Vermiform appendix (tissue), 1 donor: ENCODE data around the gene DCPS.

DNA sequence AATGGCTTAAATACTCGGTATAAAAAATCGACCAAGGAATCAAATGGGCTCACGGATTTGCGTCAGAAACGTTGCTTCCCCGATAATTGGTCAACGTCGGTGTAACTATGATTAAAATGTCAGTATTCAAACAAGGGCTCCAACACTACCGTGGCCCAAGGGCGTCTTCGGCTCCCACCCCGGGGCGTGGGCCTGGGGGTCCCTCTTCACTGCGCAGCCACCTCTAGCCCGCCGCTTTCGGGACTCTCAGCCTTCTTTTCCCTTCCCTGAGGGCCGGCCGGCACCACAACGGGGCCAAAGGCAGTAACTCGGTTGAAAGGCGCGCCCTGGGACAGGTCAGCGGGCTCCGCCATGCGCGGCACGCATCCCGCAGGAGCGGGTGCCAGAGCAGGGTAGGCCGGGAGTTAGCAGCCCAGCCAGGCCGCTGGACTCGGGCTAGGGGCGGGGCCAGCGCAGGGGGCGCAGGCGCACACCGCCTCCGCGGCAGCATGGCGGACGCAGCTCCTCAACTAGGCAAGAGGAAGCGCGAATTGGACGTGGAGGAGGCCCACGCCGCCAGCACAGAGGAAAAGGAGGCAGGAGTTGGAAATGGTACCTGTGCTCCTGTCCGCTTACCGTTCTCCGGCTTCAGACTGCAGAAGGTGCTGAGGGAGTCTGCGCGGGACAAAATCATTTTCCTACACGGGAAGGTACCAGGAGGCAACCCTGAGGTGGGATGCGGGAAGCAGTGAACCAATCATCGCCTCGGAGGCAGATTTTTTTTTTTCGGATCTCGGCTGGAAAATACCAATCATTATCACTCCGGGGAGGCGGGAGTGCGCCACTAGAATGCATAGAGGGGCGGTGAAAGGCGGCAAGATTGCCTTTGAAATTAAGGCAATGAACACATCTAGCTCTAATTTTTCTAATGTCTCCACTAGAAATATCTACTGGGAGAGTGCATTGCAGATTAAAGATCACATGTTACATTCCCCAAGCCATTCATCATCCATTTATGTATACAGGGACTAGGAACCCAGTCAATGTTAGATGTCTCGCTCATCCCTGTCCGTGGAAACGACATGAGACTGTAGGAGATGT, at the start of gene DCPS:
TSS of gene DCPS (plus strand) at position 468 of the 1,080 bp plus-strand sequence.
- PRO-cap = bidirectional peak, plus-strand start at position 516 of the sequence, minus-strand start at position 381 of the sequence

DNA sequence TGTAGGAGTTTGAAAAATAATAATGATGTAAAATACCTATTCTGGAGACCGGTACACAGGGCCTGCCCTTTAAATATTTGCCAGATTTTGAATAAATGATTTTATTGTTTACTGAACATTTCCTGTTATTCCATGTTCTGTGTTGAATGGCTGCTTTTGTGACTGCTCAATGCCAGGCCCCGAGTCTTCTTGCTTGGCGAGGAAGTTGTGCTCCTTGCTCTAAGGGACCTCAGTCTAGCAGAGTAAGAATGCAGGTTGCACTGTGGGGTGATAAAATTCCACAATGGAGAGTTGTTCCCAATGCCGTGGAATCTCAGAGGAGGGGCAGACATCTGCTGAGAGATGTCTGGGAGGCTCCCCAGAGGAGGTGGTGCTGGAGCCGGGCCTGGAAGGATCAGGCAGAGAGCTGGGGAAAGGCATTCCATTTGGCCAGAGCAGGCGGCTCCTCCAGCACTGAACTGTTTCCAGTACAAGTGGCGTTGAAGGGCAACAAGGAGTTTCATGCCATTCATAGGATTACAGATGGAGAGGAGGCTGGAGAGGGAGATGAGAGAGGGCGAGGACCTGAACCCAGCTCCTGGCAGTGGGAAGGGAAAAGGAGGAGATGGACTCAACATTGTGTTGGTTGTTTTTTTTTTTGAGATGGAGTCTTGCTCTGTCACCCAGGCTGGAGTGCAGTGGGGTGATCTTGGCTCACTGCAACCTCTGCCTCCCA, 55.2 kb downstream of the ST3GAL4 start:
- PRO-cap = no peak

- PRO-cap = no peak
Observed at GRCh38 chr11:126474927-126475503, 119.5 kb downstream of the ST3GAL4 start.

GRCh38 chr11:127758099-127758450, 757.5 kb upstream of the KIRREL3 start:
- PRO-cap = no peak

GRCh38 chr11:128291879-128292390, 295.4 kb downstream of the ETS1 start:
- PRO-cap = bidirectional peak, plus-strand start at chr11:128292067, minus-strand start at chr11:128292108; unidirectional peak, minus-strand start at chr11:128292237

- PRO-cap = bidirectional peak, plus-strand start at chr11:128302831, minus-strand start at chr11:128302582; unidirectional peak, plus-strand start at chr11:128303097
Observed at GRCh38 chr11:128302299-128303274, 284.8 kb downstream of the ETS1 start.

GRCh38 chr11:128462765-128463888, 124.2 kb downstream of the ETS1 start:
- PRO-cap = unidirectional peak, plus-strand start at chr11:128463085; bidirectional peak, plus-strand start at chr11:128463672, minus-strand start at chr11:128463461

- PRO-cap = bidirectional peak, plus-strand start at chr11:128521823, minus-strand start at chr11:128521812
Observed at GRCh38 chr11:128521629-128522071, 65.7 kb downstream of the ETS1 start.

- PRO-cap = no peak
Observed at GRCh38 chr11:128523498-128524157, 63.7 kb downstream of the ETS1 start.

- PRO-cap = no peak
Observed at GRCh38 chr11:128538345-128538730, 49.0 kb downstream of the ETS1 start.

- PRO-cap = unidirectional peak, minus-strand start at chr11:128625547
Observed at GRCh38 chr11:128625387-128625866, 38.1 kb upstream of the ETS1 start.

DNA sequence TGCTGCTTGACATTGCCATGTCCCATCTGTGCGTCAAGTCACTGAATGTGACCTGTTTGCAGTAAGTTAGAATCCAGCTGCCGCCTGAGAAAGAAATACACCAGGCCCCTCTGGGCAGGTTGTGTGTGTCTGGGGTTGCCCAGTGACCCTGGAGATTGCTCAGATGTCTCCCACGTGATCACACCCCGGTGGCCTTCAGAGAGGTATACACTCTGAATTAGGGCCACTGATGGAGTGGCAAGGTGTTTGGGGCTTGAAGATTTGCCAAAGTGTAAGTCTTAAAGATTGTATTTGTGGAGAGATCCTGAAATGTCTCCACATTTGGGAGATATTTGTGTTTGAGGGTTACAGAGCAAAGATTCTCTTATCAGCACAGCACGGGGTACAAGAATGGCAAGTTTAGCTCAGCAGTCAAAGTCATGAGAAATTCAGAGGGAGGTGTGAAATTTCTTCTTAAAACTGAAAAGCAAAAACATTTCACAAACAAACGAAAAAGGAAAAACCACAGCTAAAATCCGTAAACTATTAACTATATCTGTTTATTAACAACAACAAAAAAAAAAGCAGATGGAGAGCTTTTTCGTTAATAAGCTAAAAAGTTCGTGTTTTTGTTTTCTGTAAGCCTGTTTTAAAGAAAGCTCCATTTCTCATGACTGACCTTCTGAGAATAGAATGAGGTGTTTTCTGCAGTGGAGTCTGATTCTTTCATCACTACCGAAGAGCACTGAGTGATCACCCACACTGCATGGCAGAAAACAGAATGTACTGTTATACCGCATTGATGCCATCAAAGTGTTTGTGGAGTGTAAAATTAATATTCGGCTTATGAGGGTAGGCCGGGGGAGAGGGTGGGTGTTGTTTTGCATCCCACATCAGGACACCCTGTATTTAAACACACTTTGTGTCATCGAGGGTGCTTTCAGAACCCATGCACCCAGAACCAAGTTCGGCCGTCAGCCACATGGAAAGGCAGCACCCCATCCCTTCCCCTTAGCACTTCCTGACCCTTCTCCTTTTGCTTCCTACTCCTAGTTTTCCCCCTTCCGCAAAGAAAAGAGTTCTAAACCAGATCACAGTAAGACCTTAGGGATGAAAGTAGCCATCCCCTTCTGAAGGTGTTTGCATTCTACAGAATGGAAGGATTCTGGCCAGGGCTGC, 41.1 kb upstream of the ETS1 start:
- PRO-cap = unidirectional peak, minus-strand start at position 392 of the sequence; bidirectional peak, plus-strand start at position 916 of the sequence, minus-strand start at position 743 of the sequence

- PRO-cap = no peak
Observed at GRCh38 chr11:128685921-128686694, 7.8 kb upstream of the FLI1 start.

- PRO-cap = no peak
Observed at GRCh38 chr11:128691926-128692327, 1.9 kb upstream of the FLI1 start.

GRCh38 chr11:128694476-128695532, 932 bp downstream of the FLI1 start:
- PRO-cap = bidirectional peak, plus-strand start at chr11:128694687, minus-strand start at chr11:128694637

DNA sequence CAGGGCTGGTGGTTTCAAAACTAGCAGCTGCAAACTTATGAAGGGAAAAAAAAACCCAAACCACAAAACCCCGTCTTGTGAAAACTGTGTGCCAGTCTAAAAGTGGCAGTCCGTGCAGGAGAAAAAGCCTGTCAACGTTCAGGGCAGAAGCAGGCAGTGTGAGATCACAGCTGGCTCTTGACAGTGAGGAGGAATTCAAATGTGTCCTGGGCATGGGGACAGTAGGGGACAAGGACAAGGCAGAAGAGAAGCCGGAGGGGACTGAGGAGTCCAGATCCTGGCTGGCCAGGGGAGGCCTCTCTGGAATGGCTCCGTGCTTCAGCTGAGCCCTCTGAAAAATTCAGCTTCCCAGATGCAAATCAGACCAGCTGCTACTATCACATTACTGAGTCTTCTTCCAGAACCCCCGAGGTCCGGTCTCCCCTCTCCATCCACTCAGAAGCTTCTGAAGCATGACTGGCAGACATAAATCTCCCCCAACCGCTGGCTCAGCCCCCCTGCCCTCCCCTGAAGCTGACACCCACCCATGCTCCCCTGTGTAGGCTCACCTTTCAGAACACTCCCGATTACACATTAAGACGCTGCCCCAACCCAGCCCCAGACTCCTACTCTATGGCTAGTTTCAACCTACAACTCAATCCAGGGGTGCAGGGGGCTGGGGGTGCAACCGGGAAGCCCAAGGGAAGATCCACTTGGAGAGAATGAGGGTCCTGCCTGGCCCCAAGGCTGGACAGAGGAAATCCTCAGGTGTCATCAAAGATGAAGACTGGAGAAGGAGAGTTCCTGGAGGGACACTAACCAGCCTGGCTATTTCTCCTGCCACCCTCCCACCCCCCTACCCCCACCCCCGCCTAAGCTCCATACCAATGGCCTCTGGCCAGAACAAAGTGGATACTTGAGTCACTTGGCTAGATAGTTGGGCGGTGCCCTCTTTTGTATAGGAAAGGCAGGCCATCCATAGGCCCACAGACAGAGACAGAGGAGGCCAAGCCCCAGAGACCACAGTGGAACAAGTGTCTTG, 32.1 kb downstream of the FLI1 start:
- PRO-cap = unidirectional peak, plus-strand start at position 108 of the sequence

- PRO-cap = bidirectional peak, plus-strand start at chr11:128726997, minus-strand start at chr11:128726869
Observed at GRCh38 chr11:128726728-128727285, 32.9 kb downstream of the FLI1 start.

DNA sequence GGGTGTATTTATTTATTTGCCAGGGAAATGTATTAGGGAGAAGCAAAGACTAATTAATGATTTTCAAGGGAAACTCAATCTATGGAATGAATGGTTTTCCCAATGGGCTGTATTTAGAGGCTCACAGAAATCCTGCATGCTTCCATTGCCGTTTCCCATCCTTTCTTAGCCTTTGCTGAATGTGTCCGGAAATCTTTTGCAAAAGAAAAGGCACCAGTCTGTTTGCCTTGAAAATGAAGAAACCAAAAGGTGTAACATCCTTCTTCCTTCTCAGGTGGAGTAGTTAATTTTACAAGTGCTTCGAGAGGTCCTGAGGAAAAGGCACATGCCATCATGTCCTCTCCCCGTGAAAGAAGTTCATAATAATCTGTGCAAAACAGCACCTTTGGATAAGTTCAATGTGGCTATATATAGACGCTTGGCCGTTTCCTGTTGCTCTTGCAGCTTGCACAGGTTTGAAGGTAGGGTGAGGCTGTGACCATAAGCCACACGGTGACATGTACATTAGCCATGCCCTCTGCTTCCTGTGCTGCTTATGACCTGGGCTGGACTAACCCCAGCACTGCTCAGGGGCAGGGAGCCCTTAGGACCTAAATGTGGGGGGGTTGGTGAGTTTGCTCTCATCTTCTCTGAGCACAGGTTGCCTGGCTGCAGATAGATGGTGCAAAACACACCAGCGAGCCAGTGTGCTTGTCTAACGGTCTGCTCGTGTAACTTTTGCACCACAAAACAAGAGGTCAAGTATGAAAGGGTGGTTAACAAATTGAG, 37.0 kb downstream of the FLI1 start:
- PRO-cap = no peak

DNA sequence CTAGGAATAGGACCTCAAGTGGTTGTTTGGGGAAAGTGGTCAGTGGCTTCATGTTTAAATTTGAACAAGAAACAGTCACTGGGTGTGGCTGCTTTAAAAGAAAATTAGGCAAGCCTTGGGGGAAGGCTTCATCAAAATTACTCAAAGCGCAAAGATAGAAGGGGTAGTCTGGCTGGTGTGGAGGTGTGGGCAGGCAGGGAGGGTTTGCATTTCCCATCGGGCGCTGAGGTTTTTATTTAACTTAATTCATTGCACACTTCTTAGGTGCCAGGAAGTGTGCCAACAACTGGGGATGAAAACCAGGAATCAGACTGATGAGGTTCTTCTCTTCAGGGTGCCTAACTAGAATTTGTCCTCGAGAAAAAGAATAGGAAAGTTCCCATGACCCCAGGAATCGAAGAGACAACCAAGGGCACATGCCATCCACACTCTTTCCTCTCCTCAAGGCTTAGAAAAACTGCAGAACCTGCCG, 52.1 kb downstream of the FLI1 start:
- PRO-cap = no peak

GRCh38 chr11:128828369-128829122, 38.5 kb downstream of the KCNJ1 start:
- PRO-cap = no peak